Mesothelial cell of epicardium (in vitro differentiated cells): ENCODE measurements around the genes PTPRF and IPO13.

DNA sequence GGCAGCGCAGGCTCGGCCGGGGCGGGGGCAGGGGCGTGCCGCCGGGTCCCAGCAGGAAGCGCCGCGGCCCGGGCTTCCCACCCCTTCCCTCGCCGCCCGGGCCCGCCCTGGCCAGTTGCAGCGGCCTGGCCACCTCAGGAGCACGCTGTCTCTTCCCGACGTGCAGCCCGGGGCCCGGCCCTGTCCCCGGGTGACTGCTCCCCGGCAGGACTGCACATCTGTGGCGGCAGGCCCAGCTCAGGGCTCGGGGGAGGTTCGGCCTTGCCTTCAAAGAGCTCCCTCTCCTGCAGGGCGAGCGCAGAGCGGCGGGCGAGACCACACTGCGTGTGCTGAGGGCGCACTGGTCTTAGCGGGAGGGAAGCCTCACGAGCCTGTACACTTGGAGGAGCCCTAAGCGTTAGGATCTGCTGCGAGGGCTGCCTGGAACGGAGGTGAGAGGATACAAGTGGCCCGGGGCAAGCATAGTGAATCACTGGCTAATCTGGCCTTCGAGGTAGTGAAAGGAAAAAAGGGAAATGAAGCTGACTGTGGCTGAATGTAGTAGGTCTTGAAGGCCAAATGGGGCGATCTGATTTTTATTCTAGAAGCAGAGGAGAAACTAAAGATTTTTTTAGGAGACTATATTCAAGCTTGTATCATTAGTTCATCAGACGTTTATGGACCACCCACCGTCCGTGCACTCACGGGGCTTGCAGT, 436 bp upstream of the ELOVL1 start:
- PRO-cap, result bidirectional peak, plus-strand start at position 114 of the sequence, minus-strand start outside the sequence

GRCh38 chr1:43419623-43420425, 30.1 kb downstream of the SZT2 start:
- PRO-cap, result no peak

GRCh38 chr1:43454228-43455157, 762 bp upstream of the HYI start:
- PRO-cap, result bidirectional peak, plus-strand start at chr1:43454774, minus-strand start at chr1:43454606

DNA sequence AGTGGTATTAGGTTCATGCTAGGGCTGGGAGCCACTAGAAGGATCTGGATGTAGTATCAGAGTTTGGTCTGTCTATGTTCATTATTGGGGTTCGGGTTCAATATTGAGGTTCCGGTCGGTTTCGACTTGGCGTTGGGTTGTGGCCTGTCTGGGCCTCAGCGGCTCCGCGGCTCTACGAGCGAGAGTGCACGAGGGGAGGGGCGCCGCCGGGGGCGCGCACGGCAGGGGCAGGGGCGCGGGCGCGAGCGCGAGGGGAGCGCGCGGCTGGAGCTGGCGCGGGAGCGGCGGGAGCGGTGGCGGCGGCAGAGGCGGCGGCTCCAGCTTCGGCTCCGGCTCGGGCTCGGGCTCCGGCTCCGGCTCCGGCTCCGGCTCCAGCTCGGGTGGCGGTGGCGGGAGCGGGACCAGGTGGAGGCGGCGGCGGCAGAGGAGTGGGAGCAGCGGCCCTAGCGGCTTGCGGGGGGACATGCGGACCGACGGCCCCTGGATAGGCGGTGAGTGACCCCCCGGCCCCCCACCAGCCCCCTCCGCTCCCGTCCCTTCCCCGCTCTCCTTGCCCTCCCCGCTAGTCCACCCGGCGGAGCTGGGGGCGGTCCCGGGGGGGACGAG, at the start of gene PTPRF:
Gene PTPRF (plus strand): TSS at position 284 of the 606 bp plus-strand sequence.
- PRO-cap, result no peak

DNA sequence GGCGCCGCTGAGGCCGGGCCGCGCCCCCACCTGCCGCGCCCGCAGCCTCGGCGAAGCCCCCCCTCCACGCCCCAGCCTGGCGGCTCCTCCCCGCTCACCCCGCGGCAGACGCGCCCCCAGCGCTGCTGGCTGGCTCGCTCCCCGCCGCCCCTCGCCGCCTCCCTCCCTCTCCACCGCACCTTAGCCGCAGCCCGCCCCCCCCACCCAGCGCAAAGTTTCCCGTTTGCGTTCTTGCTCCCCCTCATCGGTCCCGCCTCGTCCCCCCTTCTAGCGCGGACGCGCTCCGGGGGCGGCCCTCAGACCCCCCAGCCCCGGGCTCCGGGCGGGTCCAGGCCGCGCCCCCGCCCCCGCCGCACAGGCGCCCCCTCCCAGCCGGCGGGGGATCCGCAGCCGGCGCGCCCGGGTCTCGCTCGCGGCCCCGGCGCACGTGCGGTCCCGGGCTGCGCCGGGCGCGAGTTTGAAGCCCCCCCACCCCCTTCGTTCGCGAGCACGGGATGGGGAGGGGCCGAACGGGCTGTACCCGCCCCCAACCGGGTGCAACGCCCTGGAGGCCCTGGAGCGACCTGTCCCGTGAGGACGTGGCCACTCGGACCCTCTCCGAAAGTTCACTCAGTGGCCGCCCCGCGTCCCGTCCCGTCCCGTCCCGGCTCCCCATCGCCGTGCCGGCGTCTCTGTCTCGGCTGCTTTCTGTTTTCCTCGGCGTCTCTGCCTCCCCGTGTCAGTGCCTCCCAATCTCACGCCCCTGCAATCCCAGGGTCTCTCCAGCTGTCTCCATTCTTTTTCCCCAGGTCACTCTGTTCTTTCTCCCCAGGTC, 730 bp downstream of the PTPRF start:
- PRO-cap, result no peak

DNA sequence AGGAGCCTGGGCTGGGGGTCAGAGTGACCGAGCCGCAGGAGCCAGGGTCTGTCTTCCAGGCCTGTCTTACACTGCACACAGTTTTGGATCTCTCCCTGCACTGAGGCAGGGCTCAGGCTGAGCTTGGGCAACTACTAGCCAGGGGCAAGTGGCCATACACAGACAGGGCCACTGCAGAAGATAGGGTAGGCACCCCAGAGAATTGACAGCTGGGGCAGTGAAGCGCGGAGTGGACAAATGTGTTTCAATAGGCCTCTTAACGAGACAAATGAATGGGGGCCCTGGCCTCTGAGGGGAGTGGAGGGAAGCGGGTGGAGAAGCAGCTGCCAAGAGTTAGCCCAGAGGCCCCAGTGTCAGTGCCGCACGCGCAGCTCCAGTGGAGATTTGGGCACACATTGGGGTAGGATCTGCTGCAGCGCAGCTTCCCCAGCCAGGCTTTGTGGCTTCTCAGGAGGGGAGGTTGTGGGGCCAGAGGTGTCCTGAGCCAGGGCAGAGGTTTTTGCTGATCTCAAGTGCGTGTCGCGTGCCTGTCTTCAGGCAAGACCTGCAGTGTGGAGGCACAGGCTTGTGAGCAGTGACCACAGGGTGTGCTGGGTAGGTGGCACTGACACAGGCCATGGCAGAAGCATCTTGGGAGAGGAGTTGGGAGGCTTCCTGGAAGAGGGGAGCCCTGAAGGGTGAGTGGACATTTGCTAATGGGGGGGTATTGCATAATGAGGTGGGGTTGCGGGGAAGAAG, 16.9 kb downstream of the PTPRF start:
- PRO-cap, result no peak

DNA sequence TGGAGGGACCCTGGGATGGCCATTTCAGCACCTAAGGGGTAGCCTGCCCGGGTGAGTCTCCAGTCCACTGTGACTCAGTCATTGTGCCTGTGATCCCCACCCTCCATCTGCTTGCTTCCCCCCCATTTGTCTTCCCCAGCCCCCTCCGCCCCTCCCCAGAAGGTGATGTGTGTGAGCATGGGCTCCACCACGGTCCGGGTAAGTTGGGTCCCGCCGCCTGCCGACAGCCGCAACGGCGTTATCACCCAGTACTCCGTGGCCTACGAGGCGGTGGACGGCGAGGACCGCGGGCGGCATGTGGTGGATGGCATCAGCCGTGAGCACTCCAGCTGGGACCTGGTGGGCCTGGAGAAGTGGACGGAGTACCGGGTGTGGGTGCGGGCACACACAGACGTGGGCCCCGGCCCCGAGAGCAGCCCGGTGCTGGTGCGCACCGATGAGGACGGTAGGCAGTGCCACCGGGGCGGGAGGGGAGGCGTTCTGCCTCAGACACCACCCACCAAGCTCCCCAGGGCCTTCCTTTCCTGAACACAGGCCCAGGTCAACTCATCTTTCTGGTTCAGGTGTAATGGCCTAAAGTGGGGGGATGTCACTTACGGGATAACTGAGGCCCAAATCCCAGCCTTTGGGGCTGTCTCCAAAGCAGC, 52.2 kb upstream of the KDM4A start:
- PRO-cap, result no peak

GRCh38 chr1:43946196-43947390, at the start of gene IPO13:
TSS of gene IPO13 (plus strand) at chr1:43946950.
- PRO-cap, result bidirectional peak, plus-strand start at chr1:43946749, minus-strand start at chr1:43946514; bidirectional peak, plus-strand start at chr1:43946962, minus-strand start at chr1:43946952

- PRO-cap, result no peak
Observed at GRCh38 chr1:43979619-43980367, 783 bp downstream of the B4GALT2 start.

- PRO-cap, result no peak
Observed at GRCh38 chr1:44223719-44224072, 10.4 kb downstream of the DMAP1 start.

DNA sequence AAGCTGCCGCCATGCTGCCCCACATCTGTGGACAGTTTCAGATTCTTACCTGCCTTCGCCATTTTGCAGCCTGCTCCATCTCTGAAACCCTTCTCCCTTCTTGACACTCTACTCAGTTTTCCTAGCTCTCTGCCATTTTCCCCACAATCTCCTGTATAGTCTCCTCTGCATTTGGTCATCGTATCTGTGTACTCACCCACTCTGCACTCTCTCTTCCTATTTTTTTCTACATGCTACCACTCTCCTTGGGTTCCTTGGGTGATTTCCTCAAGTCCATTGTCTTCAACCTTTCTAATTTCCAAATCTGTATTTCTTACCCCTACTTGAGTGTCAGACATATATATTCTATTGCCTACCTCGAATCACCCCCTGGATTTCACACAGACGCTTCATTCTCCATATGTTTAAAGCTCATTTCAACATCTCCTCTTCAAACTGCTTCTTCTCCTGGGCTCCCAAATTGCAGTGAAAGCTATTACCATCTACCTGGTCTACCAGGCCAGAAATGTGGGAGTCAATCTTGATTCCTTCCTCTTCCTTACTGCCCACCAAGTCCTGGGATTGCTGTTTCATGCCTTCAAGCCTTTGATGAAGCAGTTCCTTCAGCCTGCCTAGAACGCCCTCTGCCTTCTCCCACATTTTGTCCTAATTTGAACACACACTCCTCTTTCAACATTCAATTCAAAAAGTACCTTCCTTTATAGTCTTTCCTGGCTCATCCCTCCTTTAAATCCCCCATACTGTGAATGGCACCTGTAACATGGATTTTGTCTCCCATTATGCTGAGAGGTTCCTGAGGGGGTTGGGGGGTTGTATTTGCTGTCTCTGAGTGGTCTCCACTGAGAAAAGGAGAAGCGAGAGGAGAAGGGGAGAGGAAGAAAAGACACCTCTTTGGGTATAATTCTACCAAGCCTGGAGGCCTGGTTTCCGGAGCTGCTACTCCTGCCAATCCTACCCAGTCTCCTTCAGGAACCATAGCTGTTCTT, 42.3 kb downstream of the DMAP1 start:
- PRO-cap, result no peak

GRCh38 chr1:44262408-44262992, 49.2 kb downstream of the DMAP1 start:
- PRO-cap, result no peak

GRCh38 chr1:44283835-44284912, 70.9 kb downstream of the ERI3 start:
- PRO-cap, result no peak

- PRO-cap, result no peak
Observed at GRCh38 chr1:44500953-44501886, 96.2 kb downstream of the RNF220 start.

- PRO-cap, result no peak
Observed at GRCh38 chr1:44738407-44738975, 1.1 kb upstream of the KIF2C start.

DNA sequence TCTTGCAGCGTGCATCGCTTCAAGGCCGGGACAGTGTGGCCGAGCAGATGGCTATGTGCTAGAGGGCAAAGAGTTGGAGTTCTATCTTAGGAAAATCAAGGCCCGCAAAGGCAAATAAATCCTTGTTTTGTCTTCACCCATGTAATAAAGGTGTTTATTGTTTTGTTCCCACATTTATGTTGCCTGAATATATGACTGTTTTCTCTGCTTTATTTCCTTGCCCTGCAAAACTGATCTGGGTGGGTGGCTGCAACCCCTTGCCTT, 3.2 kb downstream of the RPS8 start:
- PRO-cap, result no peak

DNA sequence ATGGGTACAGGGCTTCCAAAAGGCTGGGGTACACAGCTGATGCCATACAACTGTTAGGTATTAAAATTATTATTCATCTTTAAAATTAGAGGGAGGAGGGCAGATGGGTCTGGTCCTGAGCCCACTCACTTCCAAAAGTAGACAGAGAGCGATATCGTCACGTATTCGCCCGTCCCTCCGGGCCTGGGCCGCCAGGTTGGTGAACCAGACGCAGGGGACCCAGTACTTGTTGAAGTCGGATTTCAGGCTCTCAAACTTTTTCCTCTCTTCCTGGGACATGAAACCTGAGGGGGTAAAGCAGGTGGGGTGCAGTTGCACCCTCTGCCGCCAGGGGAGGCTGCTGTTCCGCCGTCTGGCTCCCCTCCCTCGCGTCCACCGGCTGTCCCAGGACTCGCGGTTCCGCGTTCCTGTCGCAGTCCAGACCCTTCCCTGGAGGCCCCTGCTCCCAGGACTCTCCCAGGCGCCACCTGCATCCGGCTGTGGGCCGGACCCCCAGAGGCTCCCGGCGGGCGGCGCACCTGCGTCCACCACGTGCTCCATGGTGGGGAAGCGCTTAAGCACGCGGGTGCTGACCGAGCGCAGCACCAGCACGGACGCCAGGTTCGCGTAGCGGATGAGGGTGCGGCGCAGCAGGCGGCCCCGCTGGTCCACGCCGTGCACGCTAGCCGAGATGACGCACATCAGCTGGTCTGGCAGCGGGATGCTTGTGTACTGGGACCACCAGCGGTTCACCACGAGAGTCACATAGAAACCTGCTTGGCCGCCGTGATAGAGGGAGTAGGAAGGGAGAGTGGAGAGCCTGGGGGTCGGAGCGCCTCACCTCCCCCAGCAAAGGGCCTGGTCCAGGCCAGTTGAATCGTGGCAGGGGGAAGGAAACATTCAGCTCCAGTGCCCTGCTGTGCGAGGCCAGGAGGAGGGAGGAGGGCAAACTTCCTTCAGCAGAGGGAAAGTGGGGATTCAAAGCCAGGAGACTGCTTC, 1.7 kb downstream of the BEST4 start:
- PRO-cap, result no peak

GRCh38 chr1:45004256-45005068, 6.7 kb downstream of the HECTD3 start:
- PRO-cap, result no peak

DNA sequence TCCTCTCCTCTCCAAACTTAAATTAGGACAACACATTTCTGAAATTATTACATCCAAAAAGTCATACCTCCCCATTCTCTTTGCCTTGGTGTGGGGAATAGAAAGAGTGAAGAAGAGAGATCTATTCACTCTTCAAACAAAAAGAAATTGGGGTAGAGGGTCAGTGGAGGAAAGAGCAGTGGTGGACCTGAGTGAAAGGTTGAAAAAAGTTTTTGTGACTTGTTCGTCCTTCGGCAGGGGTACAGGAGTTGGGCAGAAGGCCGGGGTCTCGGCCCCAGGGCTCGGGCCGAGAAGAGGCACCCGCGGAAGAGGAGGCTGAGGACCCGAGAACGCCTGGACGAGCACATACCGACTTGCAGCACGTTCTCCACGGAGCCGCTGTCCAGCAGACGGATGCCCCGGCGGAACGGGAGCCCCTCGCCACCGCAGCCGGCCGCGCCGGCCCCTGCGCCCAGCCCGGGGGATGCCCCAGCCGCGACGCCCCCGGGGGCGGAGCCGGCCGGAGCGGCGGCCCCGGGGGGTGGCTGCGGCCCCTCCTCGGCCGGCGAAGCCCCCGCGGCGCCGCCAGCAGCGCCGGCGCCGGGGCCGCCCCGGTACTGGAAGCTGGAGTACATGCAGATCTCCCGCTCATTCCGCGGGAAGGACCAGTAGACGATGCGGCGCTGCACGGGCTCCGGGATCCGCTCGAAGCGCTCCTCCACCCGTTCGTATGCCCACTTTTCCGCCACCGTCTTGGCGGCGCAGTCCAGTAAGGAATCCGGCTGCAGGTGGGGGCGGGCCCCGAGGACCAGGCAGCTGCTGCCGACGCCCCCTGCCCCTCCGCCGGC, 785 bp downstream of the ZSWIM5 start:
- PRO-cap, result unidirectional peak, plus-strand start at position 630 of the sequence

DNA sequence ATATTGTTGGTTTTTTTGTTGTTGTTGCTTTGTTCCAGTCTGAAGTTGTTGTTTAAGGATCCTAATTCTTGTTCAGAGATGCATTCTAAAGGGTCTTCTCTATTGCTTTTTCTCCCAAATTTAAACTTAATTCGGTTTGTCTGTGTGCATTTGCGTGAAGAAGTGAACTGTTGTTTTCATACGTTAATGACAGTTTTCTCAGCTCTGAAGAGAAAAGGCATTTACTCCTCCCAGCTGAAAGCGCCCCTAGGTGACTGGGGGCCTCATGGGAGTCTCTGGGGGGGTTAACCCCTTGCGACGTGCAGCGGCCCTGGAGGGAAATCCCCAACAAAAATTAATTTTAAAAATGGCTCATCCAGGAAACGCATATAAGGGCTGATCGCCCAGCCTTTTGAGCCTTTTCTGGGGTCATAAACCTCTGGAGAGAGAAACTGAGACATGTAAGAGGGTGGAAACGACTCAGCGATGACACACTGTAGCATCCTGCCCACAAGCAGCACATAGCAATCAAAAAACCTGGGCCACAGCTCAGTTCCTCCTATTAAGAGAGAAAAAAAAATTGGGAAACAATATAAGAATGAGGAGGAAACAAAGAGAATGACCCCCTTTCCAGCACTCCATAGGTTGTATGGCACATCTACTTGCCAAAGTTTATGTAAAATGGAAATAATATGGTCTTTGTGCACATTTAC, 20.4 kb upstream of the HPDL start:
- PRO-cap, result no peak